ENCODE data around the gene CHAC2.

- RRBS = no CpG with 5 or more reads among the region's 5 CpGs
Observed at GRCh38 chr2:47879735-47880499, 26.4 kb downstream of the FBXO11 start.

DNA sequence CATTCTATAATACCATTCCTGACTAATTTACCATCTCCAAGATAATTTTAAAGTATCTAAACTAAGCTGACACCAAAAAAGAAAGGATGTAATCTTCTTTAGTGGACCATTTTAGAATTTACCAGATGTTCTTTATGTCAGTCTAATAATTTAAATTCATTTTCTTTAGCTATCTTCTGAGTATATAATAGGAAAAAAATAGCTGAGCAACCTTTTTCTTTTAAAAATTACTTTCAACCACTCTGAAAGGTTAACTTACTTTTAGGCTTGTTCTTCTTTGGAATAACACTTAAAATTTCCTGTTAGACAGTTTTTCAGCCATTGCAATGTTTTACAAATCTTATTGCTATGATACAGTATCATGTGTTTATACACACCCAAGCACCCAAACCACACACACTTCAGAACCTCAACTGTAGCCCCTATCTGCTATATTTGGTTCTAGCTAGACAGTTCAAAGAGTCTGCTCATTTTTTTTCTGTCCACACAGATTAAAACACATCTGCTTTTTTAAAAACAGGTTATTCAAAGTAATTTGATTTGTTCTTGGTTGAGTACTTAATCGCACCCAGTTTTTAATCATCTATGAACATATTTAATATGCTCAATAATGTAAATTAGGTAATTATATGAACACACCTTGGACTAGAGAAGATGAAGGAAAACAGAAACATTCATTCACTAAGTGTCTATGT is 17.8 kb downstream of the FBXO11 start:
- RRBS = no CpG with 5 or more reads among the region's 1 CpG

DNA sequence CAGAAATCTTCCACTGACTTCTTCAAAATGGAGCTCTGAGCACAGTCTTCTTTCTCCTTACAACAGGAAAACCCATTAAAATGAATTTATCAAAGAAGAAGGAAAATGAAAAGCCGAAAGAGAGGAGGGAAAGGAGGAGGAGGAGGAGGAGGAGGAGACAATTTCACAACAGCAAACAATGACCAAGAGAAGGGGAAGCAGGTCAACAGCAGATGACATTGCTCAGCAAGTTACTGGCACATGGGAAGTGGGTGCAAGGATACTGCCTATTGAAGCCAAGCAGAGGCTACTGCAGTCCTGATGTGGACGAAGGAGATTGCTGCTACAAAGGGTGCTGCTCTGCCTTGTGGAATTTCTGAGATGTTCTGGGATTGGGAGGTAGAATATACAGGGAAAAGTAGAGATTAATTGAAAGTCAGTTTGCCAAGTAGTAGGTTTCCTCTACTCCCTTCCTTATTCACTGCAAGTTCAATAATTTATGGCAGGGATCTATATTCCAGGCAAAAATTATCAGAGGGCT is 139.9 kb upstream of the FOXN2 start:
- RRBS = no CpG with 5 or more reads among the region's 2 CpGs

- RRBS = no CpG with 5 or more reads among the region's 1 CpG
Observed at GRCh38 chr2:48345231-48345430, 30.6 kb downstream of the FOXN2 start.

DNA sequence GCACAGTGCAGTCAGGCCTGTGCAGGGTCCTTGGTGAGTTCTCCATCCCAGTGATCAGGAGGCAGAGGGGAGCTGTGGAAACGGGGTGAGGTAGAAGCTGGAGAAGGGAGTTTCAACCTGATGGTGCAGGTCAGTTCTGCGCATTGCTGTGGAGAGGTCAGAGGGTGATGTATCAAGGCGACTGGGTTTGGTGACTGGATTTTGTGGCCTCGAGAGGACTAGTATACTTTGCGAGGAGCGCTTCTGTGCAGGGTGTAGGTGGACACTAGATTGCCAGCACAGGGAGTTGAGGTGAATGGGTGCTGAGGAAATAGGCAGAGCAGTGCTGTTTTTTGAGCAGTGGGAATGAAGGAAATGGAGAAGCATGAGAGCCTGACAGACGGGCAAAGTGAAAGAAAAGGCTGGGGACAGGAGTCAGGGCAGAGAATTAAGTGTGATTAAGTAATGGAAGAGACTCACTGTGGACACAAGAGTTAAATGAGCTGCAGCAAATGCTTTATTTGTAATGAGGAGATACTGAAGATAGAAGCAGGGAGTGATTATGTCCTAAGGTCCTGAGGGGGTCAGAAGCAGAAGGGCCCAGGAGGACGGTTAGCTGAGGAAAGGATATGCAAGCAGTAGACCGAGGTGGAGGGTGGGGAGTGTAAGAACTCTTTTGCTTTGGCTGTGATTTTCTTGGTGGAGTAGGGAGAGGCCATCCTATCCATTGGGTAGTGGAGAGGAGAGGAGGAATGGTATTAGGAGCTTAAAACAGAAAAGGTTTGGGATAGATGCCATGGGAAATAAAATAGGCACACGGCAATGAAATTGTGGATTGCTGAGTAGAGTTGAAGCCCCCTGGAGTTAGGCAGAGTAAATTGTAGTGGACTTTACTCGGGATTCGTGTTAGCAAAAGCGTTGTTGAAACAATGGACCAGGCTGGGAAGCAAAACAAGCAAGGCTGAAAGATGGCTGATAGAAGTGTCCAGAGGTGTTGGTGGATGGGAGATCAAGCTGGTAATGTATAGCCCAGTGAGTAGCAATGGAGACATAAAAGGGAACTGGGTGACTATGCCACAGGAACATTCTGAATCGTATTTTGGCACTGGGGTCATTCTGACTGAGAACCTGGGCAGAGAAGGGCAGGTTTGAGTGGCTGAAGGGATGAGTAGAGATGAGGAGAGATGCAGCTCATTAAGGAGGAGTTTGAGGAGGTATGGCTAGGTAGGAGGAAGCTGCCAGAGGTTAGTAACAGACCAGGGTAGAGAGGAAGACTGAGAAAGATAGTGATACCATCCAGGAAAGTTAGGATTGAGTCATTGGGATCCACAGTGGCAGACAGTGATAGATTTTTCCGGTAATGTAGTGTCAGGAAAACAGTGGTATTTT is 23.1 kb downstream of the PPP1R21 start:
- RRBS = no CpG with 5 or more reads among the region's 15 CpGs

- RRBS = no CpG with 5 or more reads among the region's 5 CpGs
Observed at GRCh38 chr2:48510246-48510795, 19.6 kb upstream of the STON1 start.

- RRBS = no CpG with 5 or more reads among the region's 4 CpGs
Observed at GRCh38 chr2:50376779-50377086, 655.2 kb downstream of the NRXN1 start.

GRCh38 chr2:51012732-51013468 is 19.0 kb downstream of the NRXN1 start:
- RRBS = no CpG with 5 or more reads among the region's 5 CpGs

GRCh38 chr2:53259054-53259599 is 508.5 kb upstream of the CHAC2 start:
- RRBS = no CpG with 5 or more reads among the region's 12 CpGs

GRCh38 chr2:53739110-53739402 is 28.5 kb upstream of the CHAC2 start:
- RRBS = no CpG with 5 or more reads among the region's 1 CpG

GRCh38 chr2:53767714-53768575 is at the start of gene CHAC2:
TSS of gene CHAC2 (plus strand) at chr2:53767804.
- RRBS = no CpG with 5 or more reads among the region's 48 CpGs

GRCh38 chr2:53912731-53913589 is 53.2 kb upstream of the GPR75 start:
- RRBS = no CpG with 5 or more reads among the region's 2 CpGs

DNA sequence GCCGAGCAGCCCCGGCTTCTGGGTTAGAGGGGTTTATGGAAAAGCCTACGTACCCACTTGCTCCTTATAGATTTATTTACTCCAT is 269 bp downstream of the ACYP2 start:
- RRBS = 2% methylated on average over 2 of the region's 3 CpGs

DNA sequence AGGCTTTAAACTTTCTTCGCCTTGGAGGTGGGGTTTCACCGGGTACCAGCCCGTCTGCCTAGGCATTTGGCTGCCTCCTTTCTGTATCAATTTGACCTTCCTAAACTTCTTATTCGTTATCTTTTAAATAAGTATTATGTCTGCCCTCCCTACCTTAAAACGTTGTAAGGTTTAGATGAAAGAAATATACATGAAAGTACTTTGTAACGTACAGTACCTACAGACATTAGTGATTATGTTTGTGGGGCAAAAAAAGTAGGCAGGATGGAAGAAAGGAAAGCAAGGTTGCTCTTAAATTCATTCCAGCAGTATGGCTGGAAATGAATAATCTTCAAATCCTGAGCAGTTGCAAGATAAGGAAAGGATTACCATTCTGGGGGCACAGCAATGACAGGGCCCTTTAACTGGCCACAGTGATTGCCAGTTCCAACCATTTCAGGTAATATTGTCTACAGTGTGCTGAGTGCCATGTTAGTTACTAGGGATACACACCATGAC is 31.3 kb downstream of the TSPYL6 start:
- RRBS = no CpG with 5 or more reads among the region's 6 CpGs

- RRBS = no CpG with 5 or more reads among the region's 8 CpGs
Observed at GRCh38 chr2:54359929-54360571, 29.4 kb downstream of the C2orf73 start.

GRCh38 chr2:54402248-54402927 is 53.7 kb upstream of the SPTBN1 start:
- RRBS = no CpG with 5 or more reads among the region's 5 CpGs

DNA sequence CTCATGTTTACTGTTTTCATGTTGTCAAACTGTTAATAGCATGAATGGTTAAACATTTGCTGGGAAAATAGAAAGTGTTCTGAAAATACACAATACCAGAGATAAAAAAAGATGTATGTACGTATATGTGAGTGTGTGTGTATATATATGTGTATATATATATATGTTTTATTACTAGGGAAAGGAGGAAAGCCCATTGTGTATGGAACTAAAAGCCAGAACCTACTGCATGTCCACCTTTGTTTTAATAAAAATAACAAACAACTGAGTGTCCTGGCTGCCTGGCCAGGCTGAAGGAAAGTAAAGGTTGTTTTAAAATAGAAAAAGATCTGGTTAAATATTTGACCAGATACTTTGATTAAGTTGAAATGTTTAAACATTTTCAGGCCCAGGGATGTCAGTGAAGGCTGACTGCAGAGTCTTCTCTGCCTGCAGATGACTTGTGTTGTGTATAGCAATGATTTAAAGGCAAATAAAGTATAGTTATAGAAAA is 22.7 kb downstream of the SPTBN1 start:
- RRBS = no CpG with 5 or more reads among the region's 1 CpG

- RRBS = no CpG with 5 or more reads among the region's 5 CpGs
Observed at GRCh38 chr2:54569690-54570526, 113.8 kb downstream of the SPTBN1 start.

DNA sequence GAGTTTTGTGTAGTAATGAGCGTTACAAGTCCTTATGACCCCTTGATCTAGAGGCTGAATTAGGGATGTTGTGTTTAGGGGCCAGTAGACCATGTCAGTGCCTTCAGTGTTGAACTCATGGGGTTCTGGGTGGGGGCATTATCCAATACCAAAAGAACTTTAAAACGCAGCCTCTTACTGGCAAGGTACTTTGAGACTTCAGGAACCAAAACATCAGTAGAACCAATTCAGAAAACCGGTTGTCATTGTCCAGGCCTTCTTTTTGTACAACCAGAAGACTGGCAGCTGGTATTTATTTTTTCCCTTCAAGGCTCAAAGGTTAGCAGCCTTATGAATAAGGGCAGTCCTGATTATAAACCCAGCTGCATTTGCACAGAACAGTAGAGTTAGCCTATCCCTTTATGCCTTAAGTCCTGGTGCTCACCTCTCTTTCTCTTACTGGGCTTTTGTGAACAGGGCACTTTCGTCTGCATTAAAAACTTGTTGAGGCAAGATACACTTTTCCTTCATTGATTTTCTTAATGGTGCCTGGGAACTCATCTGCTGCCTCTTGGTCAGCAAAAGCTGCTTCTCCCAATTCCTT is 113.8 kb upstream of the EML6 start:
- RRBS = no CpG with 5 or more reads among the region's 4 CpGs

GRCh38 chr2:54657560-54658065 is 65.8 kb upstream of the EML6 start:
- RRBS = no CpG with 5 or more reads among the region's 12 CpGs